ENCODE measurements around a stretch of chr6.

DNA sequence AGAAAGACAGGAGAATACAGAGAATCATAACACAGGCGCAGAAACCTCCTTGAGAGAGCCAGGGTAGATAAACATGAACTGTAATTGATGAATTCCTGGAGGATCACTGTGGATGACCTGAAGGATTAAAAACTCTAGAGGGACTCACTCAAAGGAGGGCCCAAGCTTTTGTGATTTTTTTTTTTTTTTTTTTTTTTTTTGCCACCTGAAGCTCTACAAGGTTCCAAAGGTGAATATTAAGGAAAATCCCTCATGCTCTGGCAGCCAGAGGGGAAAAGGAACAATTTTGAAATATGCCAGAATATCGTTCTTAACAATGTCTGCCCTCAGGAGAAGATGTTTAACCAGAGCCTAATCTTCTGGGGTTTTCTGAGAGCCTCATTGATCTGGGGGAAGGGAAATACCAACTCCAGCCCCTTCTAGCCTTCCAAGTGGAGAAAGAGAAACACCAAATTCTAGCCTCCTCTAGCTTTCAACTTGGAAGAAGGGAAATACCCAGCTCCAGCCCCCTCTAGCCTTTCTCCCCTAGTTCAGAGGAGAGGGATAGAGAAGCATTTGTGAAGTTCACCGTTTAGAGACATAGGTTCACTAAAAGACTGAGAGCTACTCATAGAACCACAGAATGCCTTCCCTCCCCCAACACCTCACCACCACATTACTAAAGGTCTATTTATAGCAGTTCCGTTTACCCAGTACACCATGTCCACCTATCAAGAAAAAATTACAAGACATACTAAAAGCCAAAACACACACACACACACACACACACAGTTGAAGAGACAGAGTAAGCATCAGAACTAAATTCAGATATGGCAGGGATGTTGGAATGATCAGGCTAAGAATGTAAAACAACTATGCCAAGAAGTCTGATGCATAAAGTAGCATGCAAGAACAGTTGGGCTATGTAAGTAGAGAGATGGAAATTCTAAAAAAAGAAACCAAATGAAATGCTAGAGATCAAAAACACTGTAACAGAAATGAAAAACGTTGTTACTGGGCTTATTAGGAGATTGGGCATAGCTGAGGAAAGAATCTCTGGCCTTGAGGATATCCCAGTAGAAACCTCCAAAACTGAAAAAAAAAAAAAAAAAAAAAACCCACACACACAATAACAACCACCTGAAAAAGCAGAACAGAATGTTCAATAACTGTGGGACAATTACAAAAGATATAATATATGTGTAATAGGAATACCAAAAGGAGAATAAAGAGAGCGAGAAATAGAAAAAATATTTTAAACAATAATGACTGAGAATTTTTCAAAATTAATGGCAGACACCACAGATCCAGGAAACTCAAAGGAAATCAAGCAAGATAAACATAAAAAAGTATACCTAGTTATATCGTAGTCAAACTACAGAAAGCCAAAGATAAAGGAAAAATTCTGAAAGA, 52.2 kb downstream of the SLC22A3 start:
- RRBS: no CpG with 5 or more reads among the region's 7 CpGs

- RRBS: no CpG with 5 or more reads among the region's 6 CpGs
Observed at GRCh38 chr6:160431135-160431429, 82.9 kb downstream of the SLC22A3 start.

- RRBS: 94% methylated on average over 4 of the region's 26 CpGs
Observed at GRCh38 chr6:160926060-160926689, 65.4 kb upstream of the MAP3K4 start.

DNA sequence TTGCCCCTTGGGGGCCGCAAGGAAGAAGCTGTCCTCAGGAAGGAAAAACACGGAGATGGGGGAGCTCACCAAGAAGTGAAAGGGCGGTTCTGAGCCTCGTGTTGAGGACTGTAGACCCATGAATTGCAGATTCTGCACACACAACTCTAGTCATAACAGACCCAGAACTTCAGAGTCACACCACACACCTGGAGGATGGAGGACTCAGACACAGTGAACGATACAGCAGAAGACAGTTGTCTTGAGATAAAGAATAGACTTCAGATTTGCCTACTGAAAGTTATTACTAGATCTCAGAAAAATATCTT, 88.0 kb downstream of the MAP3K4 start:
- RRBS: no CpG with 5 or more reads among the region's 5 CpGs

GRCh38 chr6:161170127-161170482, 103.8 kb downstream of the AGPAT4 start:
- RRBS: no CpG with 5 or more reads among the region's 11 CpGs

DNA sequence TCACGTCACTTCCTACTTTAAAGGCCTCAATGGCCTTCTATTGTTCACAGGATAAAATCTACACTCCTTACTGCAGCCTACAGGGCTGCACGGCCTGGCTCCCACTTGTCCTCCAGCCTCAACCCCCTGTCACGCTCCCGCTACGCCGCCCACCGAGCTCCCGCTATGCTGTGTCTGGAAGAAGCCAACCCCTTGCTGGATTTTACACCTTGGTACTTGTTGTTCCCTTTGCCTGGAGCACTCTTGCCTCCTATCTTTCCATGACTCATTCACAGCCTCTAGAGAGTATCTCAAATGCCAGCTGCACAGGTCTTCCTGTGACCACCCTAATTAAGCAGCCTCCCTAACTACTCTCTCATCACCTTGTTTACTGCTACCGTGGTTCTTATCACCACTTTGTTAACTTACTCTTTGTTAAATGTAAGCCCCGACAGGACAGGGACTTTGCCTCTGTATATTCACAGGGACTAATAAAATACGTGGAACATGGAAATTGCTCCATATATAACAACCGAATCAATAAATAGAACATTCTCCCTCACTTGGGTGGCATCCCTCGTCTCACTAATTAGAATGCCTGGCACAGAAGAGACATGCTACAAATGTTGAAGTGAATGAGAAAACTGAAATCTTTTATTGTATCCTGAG, 259.8 kb downstream of the PRKN start:
- RRBS: no CpG with 5 or more reads among the region's 13 CpGs

- RRBS: no CpG with 5 or more reads among the region's 4 CpGs
Observed at GRCh38 chr6:163183676-163184187, 230.8 kb upstream of the QKI start.

DNA sequence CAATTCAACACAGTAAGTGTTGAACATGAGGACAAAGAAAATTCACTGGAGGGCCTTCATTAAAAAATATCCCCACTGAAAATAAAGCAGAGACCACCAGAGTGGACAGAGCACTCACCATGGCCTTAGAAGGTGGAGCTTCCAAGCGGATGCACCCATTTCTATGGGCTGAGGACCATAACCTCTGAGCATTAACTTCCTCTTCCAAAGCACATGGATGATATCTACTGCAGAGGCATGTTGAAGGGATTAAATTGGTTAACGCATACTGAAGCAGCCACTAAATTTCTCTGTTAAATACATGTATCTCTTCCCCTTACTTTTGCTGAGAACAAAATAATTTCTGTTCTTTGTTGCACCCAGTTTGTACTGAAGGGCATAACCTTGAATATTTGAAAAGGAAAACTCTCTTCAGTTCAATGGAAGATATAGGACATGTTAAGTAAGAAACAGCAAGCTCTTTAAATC, 204.1 kb upstream of the QKI start:
- RRBS: no CpG with 5 or more reads among the region's 2 CpGs

- RRBS: 100% methylated on average over 2 of the region's 11 CpGs
Observed at GRCh38 chr6:163309727-163310010, 104.8 kb upstream of the QKI start.

DNA sequence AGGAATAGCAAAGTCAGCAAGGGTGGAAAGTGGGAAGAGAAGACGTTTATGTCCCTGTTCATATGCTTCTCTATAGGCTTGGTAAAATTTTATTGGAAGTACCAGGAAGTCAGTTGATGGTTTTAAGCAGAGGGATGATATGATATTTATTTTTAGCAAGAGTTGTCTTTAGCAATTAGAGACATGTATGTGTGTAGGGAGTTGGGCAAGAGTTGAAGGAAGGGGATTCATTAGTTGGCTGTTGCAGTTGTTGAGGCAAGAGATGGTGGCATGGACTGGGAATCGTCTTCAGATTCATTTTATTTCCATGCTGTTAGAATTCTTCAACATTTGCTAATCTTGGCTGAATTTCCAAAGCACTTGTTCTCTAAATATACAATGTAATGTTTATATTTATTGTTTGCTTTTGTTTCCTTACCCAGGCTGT, 85.6 kb downstream of the QKI start:
- RRBS: no CpG with 5 or more reads among the region's 2 CpGs

DNA sequence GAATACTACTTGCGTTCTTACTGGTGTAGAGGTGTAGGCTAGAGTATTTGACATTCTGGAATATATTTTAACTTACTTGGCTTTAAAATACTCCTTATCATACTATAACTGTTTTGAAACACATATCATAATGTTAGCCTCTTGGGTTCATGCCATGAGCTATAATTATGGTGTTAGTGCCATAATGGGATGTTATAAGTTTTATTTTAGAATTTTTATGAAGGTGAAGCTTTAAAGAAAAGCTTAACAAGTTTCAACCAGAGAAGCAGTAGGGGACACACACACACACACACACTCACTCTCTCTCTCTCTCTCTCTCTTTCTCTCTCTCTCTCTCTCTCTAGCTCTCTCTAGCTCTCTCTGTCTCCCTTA, 102.2 kb downstream of the QKI start:
- RRBS: no CpG with 5 or more reads among the region's 1 CpG

DNA sequence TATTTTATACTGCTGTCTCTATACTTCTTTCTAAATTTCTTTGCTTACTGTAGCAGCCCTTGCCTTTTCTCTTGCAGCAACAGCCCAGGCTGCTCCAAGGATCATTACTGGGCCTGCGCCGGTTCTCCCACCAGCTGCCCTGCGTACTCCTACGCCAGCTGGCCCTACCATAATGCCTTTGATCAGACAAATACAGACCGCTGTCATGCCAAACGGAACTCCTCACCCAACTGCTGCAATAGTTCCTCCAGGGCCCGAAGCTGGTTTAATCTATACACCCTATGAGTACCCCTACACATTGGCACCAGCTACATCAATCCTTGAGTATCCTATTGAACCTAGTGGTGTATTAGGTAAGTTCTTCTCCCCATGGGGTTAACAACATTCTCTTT, 148.8 kb downstream of the QKI start:
- RRBS: no CpG with 5 or more reads among the region's 7 CpGs

- RRBS: no CpG with 5 or more reads among the region's 10 CpGs
Observed at GRCh38 chr6:163570697-163571321, 156.3 kb downstream of the QKI start.

- RRBS: no CpG with 5 or more reads among the region's 7 CpGs
Observed at GRCh38 chr6:163583581-163584056, 169.1 kb downstream of the QKI start.

- RRBS: no CpG with 5 or more reads among the region's 1 CpG
Observed at GRCh38 chr6:163777466-163777802, 362.9 kb downstream of the QKI start.

DNA sequence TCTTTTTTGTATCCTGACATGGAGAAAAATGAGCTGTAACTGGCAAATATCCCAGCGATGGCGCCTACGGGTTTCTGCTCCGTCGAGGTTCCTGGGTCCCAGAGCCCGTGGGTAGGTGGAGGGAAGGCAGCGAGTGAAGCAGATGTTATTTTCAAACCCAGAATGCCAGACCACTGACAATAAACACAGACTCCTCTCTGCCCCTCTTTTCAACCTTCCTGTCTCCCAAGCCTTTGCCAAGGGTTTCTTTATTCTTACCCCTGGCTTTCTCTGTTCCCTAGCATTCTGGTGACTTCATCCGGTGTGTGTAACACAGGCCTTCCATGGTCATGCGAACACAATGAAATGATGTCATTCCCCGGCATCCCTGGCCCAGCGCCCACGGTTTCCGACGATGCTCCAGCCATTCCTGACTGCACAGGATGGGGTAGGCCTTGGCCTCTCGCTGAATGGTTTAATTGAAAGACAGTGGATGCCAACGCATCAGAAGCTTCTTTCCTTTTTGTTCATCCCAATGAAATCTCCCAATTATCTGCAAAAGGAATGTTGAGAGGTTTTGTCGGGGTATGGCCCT, 654.7 kb downstream of the QKI start:
- RRBS: 67% methylated on average over 3 of the region's 17 CpGs

DNA sequence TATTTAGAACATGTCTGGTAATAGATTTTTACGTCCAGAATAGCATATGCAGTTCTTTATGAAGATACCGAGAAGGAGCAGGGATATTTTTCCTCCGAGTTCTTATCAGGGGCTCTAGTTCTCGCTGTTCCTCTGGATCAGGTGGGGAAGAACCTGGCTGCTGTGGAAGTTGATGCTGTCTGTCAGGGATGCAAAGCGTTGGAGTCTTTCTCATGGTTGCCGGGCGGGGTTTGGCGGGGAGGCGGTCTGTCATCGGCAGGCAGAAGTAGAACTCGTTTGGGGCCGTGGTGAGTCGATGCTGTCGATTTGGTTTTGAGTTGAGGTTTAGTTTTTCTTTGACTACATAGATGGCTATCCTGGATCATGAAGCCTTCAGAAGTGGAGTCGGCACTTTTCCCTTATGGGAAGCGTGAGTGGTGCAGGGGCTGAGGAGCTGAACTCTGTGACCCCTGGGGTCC, 691.2 kb downstream of the QKI start:
- RRBS: no CpG with 5 or more reads among the region's 16 CpGs

- RRBS: no CpG with 5 or more reads among the region's 4 CpGs
Observed at GRCh38 chr6:164396211-164396745, 913.1 kb downstream of the C6orf118 start.

- RRBS: no CpG with 5 or more reads among the region's 3 CpGs
Observed at GRCh38 chr6:165611381-165611661, 51.7 kb downstream of the PDE10A start.

DNA sequence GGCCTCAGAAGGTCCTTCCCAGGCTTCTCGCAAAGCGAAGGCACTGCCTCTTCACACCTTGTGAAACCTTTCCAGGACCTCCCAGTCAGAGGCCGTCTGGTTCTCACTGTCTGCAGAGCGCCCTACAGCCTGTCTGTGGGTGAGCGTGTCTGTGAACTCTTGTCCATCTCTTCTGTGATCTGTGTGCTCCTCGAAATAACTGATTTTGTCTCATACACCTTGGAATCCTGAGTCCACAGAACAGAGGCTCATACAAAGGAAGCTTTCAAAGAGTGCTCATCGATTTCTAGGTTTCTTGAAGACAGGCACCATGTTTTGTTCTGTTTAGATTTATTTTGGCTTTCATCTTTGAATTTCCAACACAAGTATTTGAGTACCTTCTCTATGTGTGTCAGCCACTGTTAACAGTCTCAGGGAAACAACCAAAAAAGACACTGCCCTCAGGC, 6.3 kb downstream of the PDE10A start:
- RRBS: no CpG with 5 or more reads among the region's 7 CpGs

Data from HCT116 (cell line).